H7 (cell line): ENCODE measurements around a stretch of chr1.

DNA sequence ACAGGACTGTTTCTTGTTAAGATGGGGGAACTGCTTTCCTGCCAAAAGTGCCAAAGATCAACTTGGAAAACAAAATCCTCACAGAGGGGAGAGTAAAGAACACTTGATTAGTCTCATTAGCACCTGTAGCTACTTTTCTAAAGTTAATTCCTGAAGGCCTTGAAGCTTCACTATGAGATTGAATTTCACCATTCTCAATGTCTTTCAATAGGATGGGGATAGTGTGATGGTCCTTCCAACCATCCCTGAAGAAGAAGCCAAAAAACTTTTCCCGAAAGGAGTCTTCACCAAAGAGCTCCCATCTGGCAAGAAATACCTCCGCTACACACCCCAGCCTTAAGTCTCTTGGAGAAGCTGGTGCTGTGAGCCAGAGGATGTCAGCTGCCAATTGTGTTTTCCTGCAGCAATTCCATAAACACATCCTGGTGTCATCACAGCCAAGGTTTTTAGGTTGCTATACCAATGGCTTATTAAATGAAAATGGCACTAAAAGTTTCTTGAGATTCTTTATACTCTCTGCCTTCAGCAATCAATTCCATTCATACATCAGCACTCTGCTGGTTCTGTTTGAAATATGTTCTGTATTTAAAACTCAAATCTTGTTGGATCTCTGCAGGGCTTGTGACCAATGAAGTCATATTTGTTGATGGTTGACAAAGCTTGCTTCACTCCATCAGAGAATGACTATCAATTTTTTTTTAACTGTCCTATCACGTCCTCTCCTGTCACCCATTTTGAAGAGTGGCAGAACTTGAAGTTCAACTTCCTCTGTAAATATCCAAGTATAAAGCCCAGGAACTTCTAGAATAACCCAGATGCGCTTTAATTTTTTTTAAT lies 10.6 kb downstream of the PRDX6 start:
- RAMPAGE, long total RNA: no peak

GRCh38 chr1:173642773-173643140 lies 7.6 kb downstream of the TEX50 start:
- RAMPAGE, long total RNA: no peak

DNA sequence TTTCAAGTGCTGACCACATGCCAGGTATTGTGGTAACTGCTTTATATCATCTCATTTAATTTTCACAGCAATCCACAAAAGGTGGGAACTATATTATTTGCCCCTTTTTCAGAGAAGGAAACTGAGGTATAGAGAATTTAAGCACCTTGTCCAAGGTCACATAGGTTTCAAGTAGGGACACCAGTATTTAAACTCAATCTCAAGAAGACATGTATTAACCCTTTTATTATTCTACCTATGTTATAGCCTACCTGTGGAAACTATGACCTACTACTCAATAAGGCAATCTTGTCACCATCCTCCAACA lies 10.2 kb downstream of the TEX50 start:
- RAMPAGE, long total RNA: no peak

DNA sequence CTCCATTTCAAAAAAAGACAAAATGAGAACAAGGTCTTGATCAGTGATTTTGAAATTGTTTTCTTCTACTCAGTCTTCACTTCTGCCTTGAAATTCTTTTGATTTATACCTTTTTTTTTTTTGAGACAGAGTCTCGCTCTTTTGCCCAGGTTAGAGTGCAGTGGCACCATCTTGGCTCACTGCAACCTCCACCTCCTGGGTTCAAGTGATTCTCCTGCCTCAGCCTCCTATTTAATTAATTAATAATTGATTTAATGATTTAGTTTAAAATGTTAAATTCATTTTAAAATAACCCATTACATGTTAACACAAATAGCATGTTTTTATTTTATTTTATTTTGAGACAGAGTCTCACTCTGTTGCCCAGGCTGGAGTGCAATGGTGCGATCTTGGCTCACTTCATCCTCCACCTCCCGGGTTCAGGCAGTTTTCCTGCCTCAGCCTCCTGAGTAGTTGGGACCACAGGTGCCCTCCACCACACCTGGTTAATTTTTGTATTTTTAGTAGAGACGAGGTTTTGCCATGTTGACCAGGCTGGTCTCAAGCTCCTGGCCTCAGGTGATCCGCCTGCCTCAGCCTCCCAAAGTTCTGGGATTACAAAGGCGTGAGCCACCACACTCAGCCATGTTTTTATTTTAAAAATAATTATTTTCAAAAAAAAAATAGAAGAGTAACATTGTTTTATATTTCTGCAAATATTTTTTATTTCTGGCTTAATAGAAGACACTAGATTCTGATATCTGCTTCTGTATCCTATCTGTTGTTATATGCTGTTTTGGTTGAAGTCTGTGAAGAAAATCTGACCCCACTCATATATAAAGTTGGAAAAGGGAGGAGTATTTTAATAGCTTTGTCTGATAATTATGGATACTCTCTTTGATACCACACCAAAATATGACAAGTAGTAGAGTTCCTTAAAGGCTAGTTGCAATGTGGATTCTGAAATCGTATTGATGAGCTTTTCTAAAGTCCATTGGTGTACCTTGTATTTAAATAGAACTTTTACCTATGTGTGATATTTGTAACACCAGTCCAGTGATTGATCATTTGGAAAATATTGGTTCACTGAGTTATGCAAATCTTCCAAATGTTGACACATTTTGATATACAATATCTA lies 8.5 kb upstream of the ZBTB37 start:
- RAMPAGE, long total RNA: no peak

- RAMPAGE, long total RNA: no peak
These were observed 14.9 kb upstream of the SERPINC1 start for GRCh38 chr1:173931808-173932689.

GRCh38 chr1:174680593-174681067 lies 232.9 kb downstream of the GPR52 start:
- RAMPAGE, long total RNA: no peak

DNA sequence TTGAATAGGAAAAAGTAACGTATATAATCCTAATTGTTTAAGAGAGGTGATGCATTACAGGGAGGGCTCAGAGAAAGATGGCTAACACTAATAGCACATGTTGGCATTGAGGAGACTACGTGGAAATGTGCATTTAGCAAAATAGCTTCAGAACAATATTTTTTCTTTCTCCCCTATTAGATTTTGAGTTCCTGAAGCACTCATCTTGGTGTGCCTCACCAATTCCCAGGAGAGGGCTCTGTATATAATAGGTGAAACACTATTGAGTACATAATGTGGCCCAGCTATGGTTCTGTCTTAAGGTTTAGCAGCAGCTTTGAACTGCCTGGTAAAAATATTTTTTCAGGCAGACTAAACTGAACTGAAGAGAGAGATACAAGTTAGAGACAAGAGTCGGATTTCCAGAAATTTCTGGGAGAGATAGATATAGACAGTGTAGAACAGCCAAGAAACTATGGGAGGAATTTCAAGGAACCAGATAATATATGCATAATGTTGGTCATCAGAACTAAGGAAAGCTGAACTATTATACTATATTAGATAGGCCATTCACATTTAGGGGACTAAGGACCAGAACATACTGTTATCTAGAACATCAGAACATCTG lies 160.1 kb upstream of the CACYBP start:
- RAMPAGE, long total RNA: no peak

GRCh38 chr1:174848399-174849043 lies 151.2 kb upstream of the CACYBP start:
- RAMPAGE, long total RNA: no peak

- RAMPAGE, long total RNA: no peak
These were observed 10.2 kb upstream of the CACYBP start for GRCh38 chr1:174989321-174990198.

- RAMPAGE, long total RNA: no peak
These were observed 4.9 kb downstream of the TNN start for GRCh38 chr1:175072276-175073158.

- RAMPAGE, long total RNA: no peak
These were observed 32.8 kb upstream of the KIAA0040 start for GRCh38 chr1:175225121-175226031.

GRCh38 chr1:175318993-175319454 lies 126.4 kb upstream of the KIAA0040 start:
- RAMPAGE, long total RNA: no peak

GRCh38 chr1:176007102-176007447 lies 200.0 kb downstream of the COP1 start:
- RAMPAGE, long total RNA: no peak

DNA sequence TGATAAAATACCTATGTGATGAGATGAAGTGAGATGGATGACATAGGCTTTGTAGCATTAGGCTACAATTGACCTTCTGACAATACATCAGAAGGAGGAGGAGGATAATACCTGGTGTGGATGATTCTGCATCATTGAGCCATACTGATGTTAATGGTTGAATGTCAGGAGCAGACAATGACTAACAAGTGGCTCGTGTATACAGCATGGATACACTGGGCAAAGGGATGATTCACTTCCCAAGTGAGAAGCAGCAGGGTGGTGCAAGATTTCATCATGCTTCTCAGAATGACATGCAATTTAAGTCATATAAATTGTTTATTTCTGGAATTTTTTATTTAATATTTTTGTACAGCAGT lies 34.3 kb upstream of the COP1 start:
- RAMPAGE, long total RNA: no peak

GRCh38 chr1:176552963-176553739 lies 90.2 kb downstream of the PAPPA2 start:
- RAMPAGE, long total RNA: no peak

GRCh38 chr1:178052931-178053646 lies 40.8 kb upstream of the RASAL2 start:
- RAMPAGE, long total RNA: no peak

DNA sequence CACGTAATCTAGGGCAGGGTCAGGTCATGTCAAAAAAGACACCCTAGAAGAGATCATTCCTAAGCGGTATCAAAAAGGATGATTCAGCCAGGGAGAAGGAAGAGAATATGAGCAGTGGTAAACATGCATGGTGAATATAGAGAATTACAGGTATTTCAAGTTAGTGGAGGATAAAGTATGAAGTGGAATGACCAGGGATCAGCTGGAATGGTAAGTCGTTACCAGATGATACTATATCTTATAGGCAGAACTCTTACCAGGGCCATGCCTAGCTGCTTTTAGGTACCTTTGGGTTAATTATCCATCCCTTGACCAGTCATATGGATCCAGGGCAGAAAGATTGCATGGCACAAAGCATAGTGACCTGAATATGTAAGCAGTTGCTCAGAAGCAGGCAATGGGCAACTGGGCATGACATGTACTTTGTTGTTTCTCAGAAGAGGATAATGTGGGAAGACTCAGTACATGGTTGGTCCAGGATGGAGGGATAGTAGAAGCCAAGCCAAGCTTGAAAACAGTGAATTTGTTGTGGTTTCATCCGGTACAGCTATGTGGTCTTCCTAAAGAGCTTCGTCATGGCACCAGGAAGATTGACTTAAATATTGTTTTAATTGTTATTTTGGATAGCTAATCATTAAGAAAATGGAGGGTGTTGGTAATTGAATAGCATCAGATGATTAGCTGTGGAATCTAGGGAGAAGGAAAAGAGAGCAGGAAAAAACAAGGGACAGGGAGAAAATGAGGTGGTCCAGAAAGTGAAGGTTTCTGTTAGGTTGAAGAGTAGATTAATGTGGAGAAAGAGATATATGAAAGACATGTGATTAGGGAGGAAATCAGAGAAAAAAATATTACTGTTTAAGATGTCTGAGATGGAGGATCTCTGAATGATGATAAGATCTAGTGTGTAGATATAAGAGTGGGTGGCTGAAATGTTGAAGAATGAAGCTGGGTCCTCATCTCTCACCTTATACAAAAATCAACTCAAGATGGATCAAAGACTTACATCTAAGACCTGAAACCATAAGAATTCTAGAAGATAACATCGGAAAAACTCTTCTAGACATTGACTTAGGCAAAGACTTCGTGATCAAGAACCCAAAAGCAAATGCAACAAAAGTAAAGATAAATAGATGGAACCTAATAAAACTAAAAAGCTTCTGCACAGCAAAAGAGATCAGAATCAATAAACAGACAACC lies 87.0 kb downstream of the CLEC20A start:
- RAMPAGE, long total RNA: no peak

DNA sequence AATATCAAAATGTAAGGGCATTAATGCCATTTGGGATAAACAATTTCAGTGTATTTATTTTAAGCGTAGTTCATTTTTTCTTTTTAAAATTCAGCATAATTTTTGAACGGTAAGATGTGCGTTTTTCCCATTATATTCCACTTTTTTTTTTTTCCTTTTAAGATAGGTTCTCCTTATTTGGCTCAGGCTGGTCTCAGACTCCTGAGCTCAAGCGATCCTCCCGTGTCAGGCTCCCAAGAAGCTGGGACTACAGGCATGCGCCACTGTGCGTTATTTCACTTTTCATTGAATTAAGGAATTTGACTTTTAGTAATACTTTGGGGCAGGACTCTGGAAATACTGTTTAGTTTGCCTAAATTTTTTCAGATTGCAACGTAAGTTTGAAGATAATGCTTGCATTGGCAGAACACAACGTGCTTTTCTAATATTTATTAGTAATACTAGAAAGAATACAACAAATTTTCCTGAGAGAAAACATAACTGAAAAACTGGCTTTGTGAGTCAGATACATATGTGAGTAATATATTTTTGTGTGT lies 2.1 kb downstream of the RALGPS2 start:
- RAMPAGE, long total RNA: no peak

GRCh38 chr1:178915976-178917315 lies 45.6 kb upstream of the ANGPTL1 start:
- RAMPAGE, long total RNA: no peak

DNA sequence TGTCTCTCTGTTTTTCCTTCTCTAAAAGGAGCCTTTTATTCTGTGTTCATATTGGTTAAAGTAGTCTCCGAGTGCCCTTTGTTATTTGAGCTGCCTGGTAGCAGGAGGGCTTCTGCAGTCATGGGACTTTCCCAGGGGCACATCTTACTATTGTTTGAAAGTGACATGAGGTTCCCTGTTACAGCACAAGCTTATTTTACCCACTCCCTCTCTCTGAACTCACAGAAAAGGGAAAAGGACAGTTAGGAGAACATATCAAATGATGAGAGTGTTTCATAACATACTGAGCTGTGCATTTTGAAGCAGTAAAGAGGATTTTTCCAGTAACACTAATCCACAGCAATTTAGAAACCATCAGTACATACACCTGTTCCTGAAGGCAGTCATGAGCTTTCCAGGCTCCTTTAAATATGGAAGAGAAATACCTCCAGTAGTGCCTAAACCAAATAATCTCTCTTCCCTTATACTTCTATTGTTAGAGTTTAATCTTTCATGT lies 58.2 kb upstream of the ANGPTL1 start:
- RAMPAGE, long total RNA: no peak